Left colon (tissue), 1 donor: ENCODE measurements around a stretch of chr7.

- PRO-cap = no peak
Observed at GRCh38 chr7:52036-52498, 140.3 kb upstream of the FAM20C start.

DNA sequence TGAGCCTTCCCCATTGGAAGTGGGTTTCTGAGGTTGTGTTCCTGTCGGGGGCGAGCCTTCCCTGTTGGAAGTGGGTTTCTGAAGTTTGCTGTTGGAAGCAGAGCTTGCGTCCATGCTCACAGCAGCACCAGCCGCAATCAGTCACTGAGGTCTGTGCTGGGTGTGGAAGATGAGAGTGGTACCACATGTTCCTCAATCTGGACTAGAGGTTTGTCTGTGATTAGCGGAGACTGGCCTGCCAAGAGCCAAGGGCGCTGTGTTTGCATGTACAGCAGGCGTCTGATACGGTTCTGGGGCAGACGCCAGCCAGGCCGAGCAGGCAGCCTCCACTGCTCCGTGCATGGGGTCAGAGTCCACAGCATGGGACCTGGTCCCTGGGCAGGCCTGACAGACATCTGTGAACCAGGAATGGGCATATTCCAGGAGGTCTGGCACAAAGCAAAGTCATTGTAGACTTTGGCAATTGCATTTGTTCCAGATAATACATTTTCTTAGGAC, 50.2 kb upstream of the FAM20C start:
- PRO-cap = bidirectional peak, plus-strand start at position 298 of the sequence, minus-strand start at position 143 of the sequence

DNA sequence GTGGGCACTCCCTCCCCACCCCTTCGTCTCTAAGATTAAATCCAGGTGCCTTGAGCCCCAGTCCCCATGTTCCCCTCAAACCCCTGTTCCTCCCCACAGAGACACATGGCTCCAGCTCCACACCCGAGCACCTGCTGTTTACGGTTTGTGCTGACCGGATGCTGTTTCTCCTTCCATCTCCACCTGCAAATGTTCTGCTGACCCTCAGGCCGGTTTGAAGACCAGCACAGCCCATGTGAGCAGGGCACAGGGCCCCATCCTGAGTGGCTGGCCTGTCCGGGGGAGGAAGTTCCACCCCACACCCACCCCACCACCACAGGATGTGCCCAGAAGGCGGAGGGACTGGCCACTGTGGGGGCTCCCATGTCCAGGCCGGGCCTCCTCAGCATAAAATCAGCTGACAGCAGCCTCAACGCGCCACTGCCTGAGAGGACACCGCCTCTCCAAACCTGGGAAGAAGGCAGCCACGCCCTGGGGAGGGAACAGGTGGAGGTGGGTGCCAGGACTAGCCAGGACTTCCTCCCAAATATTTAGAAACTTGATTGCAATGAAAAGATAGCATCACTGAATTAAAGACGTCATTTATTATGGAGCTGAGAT, 27.6 kb upstream of the FAM20C start:
- PRO-cap = unidirectional peak, plus-strand start at position 415 of the sequence

GRCh38 chr7:196774-197667, 4.7 kb downstream of the FAM20C start:
- PRO-cap = no peak

DNA sequence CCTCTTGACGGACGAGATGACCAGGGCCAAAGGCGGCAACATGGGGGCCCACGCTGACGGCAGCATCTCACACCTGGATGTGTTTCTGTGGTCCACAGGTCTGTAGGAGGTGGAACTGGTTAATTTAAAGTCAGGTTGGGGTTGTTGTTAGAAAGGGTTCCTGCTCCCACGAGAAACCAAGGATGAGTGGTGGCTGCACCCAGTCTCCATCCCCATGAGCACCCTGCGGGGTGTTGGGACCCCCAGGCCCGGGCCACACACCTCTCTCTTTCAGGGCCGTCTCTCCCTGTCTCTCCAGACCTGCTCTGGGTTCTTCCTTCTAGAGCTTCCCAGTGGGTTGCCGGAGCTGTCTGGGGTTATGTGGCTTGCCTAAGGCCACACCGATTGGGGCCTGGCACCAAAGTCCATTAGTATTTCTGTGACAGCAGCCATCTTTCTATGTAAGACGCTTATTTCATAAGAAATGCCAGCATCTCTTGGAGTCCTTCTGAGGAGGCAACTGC, 8.9 kb downstream of the FAM20C start:
- PRO-cap = no peak

GRCh38 chr7:216637-217236, 24.4 kb downstream of the FAM20C start:
- PRO-cap = no peak

DNA sequence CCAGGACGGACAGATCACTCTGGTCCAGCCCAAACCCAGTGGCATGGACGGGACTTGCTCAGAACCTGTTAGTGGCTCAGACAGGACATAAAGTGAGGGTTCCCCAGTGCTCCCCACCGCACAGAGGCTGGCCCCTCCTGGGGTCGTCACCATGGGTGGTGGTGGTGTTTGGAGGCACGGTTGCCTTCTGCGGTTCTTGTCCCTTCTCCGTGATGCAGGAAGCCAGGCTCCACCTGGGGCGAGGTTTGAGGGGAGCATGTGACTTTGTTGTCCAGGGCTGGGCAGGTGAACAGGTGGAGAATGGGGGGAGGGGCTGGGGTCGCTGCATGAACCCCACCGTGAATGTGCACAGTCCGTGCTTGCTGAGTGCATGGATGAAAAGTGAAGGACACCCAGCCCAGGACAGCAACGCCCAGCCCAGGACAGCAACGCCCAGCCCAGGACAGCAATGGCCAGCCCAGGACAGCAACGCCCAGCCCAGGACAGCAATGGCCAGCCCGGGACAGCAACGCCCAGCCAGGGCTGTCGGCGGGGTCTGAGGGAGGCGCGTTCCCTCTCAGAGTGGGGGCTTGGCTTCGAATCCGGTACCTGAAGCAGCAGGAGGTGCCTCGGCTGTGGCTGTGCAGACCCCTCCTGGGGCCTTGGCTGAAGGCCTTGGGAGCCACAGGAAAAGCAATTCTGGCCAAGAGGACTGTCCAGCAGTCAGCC, 26.7 kb downstream of the FAM20C start:
- PRO-cap = no peak

DNA sequence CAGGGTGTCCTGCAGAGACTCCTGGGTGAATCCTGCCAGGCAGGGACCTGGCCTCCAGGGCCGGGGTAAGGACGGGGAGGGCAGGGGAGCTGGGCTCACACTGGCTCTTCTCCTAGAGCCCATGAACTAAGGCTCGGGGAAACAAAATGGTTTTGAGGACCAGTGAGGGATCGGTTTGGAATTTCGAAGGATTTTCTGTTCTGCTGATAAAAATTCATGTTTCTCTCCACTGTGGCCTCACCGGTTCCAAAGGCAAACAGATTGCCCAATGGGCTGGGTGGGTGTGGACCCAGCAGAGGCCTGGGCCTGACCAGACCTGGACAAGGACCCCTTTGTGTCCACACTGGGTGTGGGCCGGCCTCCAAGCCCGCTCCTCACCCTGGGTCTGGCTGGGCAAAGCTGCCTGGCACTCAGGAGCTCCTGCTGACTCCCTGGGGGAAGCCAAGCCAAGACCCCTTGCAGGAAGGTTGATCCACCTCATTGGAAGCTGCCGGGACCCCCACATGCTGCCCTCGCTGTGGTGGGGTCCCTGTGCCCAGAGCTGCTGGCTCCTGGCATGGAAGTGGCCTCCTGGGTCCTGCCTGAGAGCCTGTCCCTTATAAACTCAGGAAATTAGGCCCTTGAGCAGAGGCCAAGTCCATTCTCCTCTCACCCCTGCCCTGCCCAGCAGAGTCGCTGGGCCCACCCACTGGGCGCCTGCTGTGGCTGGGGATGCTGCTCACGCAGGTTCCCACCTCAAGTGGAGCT, 27.5 kb downstream of the FAM20C start:
- PRO-cap = no peak

DNA sequence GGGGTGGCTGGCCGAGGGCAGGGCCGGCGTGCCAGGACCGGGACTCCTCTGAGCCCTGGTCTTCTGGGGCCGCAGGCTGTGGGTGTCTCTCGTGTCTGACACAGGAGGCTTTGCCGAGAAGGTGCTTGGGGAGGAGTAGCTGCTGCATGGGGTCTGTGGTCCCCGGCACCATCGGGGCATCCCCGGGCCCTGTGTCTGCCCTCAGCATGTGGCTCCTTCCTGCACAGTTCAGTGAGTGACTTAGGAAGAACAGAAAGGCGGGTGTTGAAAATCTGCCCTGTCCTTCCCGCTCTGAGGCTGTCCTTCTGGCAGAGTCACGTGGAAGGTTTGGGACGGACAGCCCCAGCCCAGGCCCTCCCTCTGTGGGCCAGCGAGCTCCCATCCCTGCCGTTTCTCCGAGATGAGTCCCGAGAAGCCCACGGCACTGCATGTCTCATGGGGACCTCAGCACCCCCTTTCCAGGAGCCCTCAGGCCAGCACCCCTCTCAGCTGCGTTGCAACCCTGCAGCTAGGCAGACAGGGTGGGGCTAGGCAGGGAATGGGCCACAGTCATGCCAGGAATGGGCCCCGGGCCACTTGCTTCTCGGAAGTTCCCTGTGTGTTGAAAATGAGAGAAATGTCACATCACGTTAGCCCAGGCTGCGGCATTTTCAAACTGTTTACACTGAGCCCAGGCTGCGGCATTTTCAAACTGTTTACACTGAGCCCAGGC, 42.2 kb downstream of the FAM20C start:
- PRO-cap = no peak

- PRO-cap = no peak
Observed at GRCh38 chr7:240036-241290, 48.1 kb downstream of the FAM20C start.

GRCh38 chr7:251056-251353, 39.0 kb upstream of the FOXL3 start:
- PRO-cap = no peak

- PRO-cap = bidirectional peak, plus-strand start at chr7:320656, minus-strand start at chr7:320525
Observed at GRCh38 chr7:320056-320944, 30.3 kb downstream of the FOXL3 start.

- PRO-cap = bidirectional peak, plus-strand start at chr7:321389, minus-strand start at chr7:321138; bidirectional peak, plus-strand start at chr7:321774, minus-strand start at chr7:321522
Observed at GRCh38 chr7:321334-322049, 31.5 kb downstream of the FOXL3 start.

DNA sequence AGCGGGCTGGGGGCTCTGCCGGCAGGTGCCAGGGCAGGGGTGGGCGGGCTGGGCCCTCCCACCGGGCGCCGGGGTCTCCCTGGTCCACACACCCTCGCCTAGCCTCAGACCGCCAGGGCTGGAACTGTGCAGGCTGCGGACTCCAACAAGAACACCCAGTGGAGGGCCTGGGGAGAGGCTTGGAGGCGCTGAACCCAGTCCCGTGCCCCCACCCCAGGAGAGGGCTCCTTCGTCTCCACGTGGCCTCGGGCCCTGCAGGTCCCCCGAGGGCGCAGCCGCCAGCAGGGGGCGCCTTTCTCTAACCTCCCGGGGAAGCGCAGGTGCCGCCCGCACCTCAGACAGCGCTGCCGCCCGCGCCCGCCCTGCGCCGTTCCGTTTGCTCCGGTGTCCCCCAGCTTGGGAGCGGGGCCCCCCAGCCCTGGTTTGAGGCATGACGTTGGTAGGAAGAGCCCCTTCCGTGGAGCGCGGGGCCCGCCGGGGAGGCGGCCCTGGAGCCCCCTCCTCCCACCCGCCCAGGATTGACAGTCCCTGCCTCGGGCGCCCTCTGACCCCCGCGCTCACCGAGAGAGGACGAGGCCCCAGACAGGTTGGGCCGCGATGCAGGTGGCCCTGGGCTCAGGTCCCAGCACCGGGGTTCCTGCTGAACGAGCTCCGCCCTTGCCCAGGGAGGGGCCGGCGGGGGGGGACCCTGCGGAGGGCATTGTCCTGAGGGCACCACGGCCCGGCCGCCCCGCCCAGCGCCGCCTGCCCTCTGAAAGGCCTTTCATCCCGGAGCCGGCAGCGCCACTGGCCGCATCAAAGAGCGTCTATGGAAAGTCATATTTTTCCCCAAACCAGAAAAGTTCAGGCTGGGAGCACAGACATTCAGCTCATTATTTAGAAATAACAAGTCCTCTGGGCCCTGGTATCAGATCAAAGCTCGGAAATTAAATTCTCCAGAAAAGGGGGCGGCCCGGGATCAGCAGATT, 42.8 kb downstream of the FOXL3 start:
- PRO-cap = no peak

- PRO-cap = unidirectional peak, minus-strand start at chr7:341864; bidirectional peak, plus-strand start at chr7:342232, minus-strand start at chr7:342028; bidirectional peak, plus-strand start at chr7:342608, minus-strand start at chr7:342404
Observed at GRCh38 chr7:341590-342894, 52.1 kb downstream of the FOXL3 start.

- PRO-cap = no peak
Observed at GRCh38 chr7:351069-352264, 61.5 kb downstream of the FOXL3 start.

DNA sequence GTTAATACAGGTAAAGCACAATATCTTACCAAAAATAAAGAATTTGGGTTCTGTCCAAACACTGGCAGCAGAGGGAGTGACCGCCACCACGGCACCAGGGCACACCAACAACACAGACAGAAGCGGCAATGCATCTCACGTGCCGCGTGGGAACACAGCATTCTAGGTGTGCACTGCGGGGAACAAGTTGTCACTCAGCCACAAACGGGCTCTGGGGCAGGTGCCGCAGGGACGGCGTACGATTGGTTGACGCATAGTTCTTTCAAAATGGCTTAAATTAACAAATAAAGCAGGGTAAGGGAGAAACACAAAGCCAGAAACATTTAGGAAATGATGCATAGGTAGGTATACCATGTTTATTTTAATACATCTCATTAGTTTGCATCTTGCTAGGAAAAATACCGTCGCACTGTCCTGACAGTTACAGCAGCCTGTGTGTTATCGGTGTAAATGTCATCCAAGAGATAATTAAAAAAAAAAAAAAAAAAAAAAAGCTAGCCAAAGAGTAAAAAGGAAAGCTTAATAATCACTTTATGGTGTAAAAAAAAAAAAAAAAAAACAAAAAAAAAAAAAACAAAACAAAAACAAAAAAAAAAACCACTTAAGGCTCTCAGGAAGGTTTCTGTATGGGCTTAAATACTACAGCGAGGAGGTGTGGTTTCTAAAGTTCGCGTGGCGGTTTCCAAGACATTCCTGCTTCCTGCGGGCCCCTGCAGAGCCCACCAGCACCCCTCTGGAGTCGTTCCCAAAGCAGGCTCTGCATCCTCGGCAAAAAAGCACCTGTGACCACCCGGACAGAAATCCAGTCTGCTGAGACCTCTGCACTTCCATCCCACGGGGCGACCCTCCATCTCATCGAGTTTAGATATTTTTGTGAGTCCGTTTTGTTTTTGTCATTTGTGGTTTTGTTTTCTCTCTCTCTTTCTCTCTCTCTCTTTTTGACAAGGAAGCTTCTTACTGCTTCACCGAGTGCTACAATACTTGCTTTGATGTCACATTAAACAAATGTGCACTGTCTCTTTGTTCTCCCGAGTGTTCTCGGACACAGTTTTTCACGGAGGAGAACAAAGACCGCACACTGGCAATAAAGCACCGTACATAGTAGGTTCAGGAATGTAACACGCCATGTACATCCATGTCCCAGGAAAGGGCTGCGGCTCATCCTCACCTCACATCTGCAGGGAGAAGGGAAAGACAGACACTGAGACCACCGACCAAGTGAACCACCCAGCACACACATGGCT, 21.8 kb downstream of the PDGFA start:
- PRO-cap = no peak

DNA sequence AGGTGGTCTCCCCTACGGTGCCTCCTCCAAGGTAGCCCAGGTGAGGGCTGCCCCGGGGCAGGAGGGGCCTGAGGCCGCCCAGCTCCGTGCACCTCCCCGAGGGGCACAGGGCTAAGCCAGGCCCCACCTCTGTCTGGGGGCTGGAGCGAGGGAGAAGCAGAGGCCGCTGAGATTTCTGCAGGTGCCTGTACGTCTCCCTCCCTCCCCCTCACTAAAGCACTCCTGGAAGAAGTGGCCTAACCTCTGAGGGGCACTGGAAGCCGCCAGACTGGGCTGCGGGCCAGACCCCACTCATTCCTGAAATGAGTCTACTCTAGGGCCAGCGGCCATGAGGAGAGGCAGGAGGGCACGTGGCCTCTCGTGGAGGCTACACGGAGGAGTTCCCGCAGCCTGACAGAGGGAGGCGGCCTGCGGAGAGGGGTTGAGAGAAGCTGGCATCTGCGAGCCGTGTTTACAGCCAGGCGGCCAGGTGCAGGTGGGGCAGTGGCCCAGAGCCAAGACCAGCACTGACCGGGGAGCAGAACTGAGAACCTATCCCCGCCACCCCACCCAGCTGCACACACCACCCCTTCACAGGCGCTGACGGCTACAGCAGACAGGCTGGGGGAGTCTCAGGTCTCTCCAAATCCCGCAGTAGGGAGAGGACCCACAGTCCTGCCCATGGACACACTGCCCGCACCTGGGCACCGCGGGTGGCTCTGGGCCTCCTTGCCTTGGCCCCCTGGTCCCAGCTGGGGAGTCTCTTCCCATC, 6.7 kb downstream of the PDGFA start:
- PRO-cap = no peak

DNA sequence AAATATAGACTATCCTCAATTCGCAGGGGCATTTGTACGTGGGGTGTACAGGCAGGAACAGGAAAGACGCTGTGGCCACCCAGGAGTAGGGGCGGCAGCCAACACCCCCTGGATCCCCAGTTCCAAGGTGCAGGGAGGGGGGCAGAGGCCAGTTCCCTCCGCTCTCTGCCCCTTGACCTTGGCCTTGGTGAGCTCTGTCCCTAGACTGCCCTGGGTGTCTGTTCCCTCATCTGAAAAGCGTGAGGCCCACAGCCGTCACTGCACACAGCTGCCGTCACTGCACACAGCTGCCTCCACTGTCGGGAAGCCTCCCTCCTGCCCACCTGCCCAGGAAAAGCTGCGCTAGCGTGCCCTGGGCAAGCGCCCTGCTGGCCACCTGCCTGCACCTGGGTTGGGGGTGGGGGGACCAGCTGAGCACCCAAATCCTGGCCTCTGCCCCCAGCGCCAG, 3.7 kb upstream of the PDGFA start:
- PRO-cap = no peak

DNA sequence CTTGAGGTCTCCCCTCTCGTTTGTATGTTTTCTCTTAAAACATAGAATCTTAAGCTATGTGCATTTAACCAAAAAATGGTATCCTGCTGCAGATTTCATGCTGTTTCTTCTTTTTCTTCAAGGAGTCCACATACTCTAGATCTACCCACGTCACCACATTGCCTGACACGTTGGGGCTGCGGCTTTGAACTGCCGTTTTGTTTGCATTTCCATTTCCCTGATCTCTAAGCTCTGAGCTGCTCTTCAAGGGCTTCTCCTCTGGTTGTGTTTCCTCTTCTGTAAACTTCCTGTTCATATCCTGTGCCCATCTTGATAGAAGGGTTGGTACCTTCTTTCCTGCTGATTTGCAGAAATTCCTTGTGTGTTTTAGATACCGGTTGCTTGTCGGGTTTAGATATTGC, 98.8 kb upstream of the PDGFA start:
- PRO-cap = no peak